Subcutaneous adipose tissue (tissue), 3 donors: ENCODE measurements around the genes H4C5, H3C6, H4C6, ABT1 and ZNF322.

- PRO-cap: bidirectional peak, plus-strand start at chr6:26195554, minus-strand start at chr6:26195450
- RAMPAGE, long total RNA, 3 experiments: no peak in any of the 3 experiments
Measured at GRCh38 chr6:26194841-26195753, 2.0 kb downstream of the H3C4 start.

DNA sequence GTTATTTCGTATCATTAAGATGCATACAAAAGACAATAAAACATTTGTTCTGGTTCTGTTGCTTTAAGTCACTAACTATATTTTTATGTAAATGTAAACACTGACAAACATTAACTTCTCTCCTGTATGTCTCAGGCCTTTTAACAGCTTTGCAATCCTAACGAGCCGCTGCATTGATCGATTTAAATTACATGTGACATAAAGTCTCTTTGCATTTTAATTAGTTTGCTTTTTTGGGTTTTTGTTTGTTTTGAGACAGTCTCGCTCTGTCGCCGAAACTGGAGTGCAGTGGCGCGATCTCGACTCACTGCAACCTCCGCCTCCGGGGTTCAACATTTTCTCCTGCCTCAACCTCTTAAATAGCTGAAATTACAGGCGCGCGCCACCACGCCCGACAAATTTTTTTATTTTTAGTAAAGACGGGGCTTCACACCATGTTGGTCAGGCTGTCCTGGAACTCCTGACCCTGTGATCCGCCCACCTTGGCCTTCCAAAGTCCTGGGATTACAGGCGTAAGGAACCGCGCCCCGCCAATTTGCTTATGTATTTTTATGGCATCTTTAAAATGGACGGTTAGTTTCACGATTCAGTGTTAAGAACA, 893 bp downstream of the H2AC7 start:
- PRO-cap: no peak
- RAMPAGE, long total RNA, 3 experiments: no peak in any of the 3 experiments

- PRO-cap: bidirectional peak, plus-strand start at chr6:26204610, minus-strand start at chr6:26204467
- RAMPAGE, long total RNA, 3 experiments: start-site peak on the plus strand in 2 of 3 experiments, at chr6:26204609-26204613 at its widest, 277 to 506 reads per replicate
Measured at GRCh38 chr6:26204303-26205182, at the start of gene H4C5. H4C5 (plus strand) TSS chr6:26204610.

- PRO-cap: bidirectional peak, plus-strand start at chr6:26205331, minus-strand start at chr6:26205345
- RAMPAGE, long total RNA, 3 experiments: no peak in any of the 3 experiments
Measured at GRCh38 chr6:26205183-26205898, 931 bp downstream of the H4C5 start.

DNA sequence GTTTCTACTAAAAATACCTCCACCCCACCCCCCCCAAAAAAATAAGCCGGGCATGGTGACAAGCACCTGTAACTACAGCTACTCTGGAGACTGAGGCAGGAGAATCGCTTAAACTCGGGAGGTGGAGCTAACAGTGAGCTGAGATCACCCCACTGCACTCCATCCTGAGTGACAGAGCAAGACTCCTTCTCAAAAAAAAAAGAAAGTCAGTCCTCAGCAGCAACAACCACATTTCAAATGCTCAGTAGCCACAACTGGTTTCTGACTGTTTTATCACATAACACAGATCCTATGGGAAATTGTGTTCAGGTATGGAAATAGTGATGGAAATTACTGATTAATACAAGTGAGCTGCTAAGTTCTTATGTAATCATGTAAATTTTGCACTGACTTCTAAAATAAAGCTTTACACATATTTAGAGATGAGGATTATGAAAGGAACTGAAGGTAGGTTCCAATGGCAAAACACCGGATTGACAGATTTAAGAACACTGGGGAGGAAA, 2.3 kb upstream of the H3C6 start:
- PRO-cap: no peak
- RAMPAGE, long total RNA, 3 experiments: no peak in any of the 3 experiments

GRCh38 chr6:26224779-26225556, at the start of gene H3C6:
H3C6 (plus strand) TSS chr6:26225135.
- PRO-cap: bidirectional peak, plus-strand start at chr6:26225135, minus-strand start at chr6:26224938
- RAMPAGE, long total RNA, 3 experiments: no peak in any of the 3 experiments

- PRO-cap: bidirectional peak, plus-strand start at chr6:26240395, minus-strand start at chr6:26240268; bidirectional peak, plus-strand start at chr6:26240882, minus-strand start at chr6:26240747
- RAMPAGE, long total RNA, 3 experiments: start-site peak on the plus strand in 1 of 3 experiments, at chr6:26240392-26240397 at its widest, 418 reads per replicate
Measured at GRCh38 chr6:26240010-26241006, at the start of gene H4C6. H4C6 (plus strand) TSS chr6:26240393.

DNA sequence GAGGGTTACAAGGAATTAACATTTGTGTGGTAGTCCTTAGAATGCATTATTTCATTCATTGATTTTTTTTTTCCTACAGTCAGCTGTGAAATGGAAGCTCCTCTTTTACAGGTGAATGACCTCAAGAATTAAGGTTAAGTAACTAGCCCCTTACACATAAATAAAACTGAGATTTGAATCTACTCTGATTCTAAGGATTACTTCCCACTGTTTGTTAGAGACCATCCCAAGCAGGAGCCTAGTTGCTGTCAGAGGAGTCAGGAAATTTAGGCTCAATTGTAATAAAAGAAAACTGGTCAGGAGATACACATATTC, 1.8 kb downstream of the H2BC10 start:
- PRO-cap: bidirectional peak, plus-strand start at position 241 of the sequence, minus-strand start outside the sequence
- RAMPAGE, long total RNA, 3 experiments: no peak in any of the 3 experiments

DNA sequence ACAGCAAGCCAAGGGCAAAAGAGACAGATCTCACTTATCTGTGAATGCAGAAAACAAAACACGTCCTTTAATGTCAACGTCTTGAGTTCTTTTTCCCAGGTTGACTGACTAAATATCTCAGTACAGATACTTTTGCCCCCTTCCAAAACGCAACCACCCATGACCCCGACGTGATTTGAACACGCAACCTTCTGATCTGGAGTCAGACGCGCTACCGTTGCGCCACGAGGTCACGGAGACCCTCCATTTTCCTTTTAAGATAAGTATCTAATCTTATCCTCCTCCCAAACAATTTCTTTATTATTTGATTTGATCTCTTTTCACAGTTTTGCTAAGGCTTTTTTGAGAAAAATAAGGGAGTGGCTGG, 33.6 kb upstream of the H4C8 start:
- PRO-cap: no peak
- RAMPAGE, long total RNA, 3 experiments: no peak in any of the 3 experiments

GRCh38 chr6:26347082-26347525, 17.9 kb upstream of the BTN3A2 start:
- PRO-cap: no peak
- RAMPAGE, long total RNA, 3 experiments: no peak in any of the 3 experiments

DNA sequence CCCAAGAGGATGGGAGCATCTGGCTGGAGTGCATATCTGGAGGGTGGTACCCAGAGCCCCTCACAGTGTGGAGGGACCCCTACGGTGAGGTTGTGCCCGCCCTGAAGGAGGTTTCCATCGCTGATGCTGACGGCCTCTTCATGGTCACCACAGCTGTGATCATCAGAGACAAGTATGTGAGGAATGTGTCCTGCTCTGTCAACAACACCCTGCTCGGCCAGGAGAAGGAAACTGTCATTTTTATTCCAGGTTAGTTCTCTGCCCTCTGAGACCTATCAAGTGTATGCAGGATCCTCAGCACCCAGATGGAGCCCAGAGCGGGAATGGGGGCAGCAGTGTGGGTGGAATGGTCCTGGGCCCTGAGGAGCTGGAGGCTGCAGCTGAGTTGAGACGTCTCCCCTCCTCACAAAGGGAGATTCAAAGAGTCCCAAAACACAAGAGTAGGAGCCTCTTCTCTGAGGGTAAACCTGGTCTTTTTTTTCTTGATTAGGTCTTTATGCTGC, 5.2 kb downstream of the BTN2A2 start:
- PRO-cap: no peak
- RAMPAGE, long total RNA, 3 experiments: no peak in any of the 3 experiments

DNA sequence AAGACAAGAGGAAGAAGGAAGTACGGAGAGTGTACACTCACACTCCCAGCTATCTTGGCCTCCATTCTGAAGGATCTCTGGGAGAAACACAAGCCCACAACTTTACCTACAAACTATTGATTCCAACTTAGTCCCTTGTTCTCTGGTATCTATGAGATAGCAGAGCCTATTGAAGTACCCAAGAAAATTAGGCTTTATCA, 1.0 kb upstream of the BTN3A3 start:
- PRO-cap: no peak
- RAMPAGE, long total RNA, 3 experiments: no peak in any of the 3 experiments

GRCh38 chr6:26521437-26522488, 16.4 kb upstream of the HMGN4 start:
- PRO-cap: unidirectional peak, plus-strand start at chr6:26521729; bidirectional peak, plus-strand start at chr6:26522061, minus-strand start at chr6:26521784
- RAMPAGE, long total RNA, 3 experiments: start-site peak on the plus strand in 1 of 3 experiments, at chr6:26521984-26522275 at its widest, 26 reads per replicate

- PRO-cap: no peak
- RAMPAGE, long total RNA, 3 experiments: no peak in any of the 3 experiments
Measured at GRCh38 chr6:26545599-26546081, 7.5 kb downstream of the HMGN4 start.

DNA sequence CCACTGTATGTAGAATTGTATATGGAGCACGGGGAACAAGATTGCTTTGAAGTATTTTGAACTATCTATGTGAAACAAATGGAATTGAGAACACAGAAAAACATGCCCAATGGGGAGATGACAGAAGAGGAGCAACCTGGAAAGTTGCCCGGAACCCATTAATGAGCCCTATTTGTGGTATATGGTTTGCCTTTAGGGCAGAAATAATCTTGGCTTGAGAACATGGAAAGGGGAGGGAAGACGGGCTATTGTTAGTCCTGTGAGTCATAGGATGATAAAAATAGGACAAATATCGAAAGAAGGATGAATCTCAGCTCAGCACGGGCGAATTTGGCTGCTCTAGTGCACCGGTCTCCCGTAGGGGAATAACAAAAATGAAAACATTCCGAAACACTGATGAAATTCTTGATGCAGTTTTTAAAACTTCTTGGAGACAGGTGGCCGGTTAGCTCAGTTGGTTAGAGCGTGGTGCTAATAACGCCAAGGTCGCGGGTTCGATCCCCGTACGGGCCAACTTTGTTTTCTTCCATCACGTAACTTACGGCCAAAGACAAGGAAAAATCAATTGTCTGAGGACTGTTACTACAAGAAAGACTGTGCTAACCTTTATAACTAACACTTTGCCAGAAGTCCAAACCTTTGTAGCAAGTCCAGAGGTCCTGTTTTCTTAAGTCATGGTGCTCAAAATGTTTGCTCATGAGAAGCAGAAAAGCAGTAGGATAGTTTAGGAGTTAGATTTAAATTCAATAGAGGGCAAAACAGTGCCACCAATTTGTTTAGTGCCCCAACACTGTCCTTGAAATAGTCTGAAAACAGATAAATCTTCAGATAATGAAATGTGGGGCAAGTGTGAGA, 15.7 kb downstream of the HMGN4 start:
- PRO-cap: unidirectional peak, plus-strand start at position 433 of the sequence
- RAMPAGE, long total RNA, 3 experiments: no peak in any of the 3 experiments

DNA sequence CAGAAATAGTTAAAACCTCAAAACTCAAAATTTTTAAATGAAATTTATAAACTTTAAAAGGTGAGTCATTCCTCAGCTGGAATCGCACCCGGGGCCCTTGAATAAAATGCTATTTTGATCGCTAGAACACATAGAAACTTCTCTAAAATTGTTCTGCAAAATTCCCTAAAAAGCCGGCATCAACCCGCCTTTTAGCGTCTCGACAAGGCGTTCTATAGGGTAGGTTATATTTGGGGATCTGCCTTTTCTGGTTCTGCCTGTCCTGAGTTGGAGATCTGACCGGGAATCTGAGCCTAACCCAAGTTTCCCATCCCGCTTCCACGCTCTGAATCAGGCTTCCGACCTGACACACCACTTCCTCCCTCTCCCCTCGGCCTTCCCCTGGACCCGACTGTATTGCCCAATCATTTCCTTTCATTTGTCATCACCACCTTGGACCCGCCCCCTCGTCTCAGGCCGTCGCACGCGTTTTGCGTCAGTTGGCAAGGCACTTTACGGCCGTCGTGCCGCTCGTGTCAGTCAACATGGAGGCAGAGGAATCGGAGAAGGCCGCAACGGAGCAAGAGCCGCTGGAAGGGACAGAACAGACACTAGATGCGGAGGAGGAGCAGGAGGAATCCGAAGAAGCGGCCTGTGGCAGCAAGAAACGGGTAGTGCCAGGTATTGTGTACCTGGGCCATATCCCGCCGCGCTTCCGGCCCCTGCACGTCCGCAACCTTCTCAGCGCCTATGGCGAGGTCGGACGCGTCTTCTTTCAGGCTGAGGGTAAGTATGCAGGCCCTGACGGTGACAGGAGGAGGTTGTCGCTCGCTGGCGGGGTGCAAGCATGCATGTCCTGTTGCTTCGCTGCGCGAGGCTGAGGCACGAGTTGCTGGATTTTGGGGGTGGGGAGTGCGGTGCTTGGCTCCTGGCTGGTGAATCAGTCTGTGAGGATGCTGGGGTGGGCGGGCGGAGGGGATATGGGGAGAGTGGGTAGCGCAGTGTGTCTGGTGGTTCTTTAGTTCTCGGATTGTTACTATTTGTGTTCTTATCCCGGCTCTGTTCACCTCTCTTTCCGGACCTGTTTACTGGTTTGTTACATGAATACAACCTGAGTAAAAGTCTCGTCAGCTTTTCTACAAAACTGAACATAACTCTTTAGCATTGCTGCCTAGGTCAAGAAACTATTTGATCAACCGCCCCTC, at the start of gene ABT1:
ABT1 (plus strand) TSS at position 495 of the 1,184 bp plus-strand sequence.
- PRO-cap: bidirectional peak, plus-strand start at position 518 of the sequence, minus-strand start at position 393 of the sequence
- RAMPAGE, long total RNA, 3 experiments: start-site peak on the plus strand in 3 of 3 experiments, centred at positions 508 to 520 of the sequence, 228 to 268 reads per replicate

DNA sequence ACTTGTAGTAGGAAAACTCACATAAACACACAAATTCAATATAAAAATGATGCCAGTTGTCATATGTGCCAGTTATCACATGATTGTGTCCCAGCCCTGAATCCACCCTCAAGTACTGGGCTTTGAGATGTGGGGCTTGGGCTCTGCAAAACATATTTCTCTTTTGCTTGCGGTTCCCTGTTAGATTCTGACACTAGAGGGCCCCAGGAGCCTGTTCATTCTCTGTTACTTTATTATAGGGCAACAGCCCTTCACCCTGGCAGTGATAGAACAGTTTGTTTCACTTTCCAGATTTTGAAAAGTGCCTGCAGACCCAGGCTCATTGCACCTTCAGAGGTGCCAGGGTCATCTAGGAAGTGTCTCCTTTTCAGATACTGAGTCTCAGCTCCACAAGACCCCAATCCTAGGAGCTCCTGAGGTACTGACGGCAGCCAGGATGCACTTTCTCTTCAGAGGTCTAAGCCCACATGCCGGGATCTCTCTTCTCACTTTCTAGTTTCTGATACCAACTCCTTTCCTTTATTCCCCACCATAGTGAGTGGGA, 10.7 kb downstream of the ABT1 start:
- PRO-cap: no peak
- RAMPAGE, long total RNA, 3 experiments: no peak in any of the 3 experiments

DNA sequence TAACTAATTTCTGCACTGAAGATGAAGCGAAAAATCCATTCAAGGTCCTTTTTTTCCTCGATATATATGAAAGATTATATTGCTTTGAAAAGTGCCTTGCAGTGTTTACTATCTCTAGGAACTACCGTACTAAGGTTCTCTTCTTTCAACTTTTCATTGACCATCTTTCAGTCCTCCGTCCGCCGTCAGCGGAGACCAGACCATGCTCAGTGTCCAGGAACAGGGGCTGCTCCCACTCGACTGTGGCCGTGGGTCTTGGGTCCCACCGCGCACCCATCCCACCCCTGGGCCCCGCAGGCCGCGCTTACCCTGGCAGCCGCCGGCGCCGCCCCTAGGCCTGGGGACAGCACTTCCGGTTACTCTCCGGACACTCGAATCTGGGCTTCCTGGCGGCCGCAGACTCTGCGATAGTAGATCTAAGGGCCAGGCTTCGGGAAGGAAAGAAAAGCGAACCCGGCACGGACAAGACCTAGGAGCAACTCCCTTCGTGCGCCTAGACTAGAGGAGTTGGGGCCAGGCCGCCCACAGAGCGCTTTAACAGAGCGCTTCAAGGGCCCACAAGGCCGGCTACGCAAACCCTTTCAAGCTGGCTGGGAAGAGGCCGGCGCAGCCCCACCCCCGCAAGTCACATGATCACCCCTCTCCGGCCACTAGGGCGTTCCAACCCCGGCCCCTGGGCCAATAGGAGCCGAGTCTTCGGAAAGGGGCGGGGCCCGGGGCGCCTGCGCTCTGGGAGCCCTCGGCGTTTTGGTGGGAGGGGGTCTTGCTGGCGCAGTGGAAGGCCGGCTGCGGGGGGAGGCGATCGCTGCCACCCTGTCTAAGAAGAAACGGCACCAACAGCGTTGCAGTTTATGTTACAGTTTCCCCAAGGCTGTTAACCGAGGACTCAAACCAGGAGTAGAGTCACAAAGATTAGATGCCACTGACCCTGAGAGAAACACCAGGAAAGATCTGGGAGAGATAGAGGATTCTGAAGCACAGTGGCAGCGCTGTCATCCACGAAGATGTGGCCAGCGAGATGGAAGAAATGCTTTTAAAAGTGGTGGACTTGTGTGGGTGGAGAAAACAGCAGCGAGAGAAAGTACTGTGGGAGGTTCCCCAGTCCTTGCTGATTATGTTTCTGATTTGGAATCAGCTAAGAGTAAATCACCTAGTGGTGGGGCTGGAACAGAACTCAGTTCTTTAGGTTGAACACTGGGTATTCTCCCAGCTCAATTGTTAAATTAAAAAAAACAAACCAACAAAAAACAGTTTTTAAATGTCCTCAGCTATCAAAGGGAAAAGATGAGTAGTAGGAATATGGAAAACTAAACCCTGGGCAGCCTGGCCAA, at the start of gene ZNF322:
ZNF322 (minus strand) TSS at position 614 of the 1,331 bp plus-strand sequence.
- PRO-cap: bidirectional peak, plus-strand start at position 753 of the sequence, minus-strand start at position 588 of the sequence
- RAMPAGE, long total RNA, 3 experiments: start-site peak on the minus strand in 3 of 3 experiments, centred at positions 598 to 606 of the sequence, 70 to 82 reads per replicate

GRCh38 chr6:27162152-27162628, 15.3 kb downstream of the H2AC12 start:
- PRO-cap: no peak
- RAMPAGE, long total RNA, 3 experiments: no peak in any of the 3 experiments

DNA sequence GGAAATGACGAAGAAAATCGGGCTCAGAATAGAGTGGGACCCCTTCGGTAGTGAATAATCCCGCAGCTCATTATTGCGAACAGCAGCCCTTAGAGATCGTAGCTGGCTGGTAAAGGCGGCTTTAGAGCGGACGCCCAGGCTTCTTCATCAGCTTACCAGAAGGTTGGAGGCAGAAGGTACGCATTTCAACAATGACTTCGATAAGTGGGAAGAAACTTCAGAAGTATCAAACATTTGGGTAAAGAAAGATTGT, 119.1 kb upstream of the ZNF184 start:
- PRO-cap: no peak
- RAMPAGE, long total RNA, 3 experiments: no peak in any of the 3 experiments